Glomerular endothelial cell (primary cell): Measurements from ENCODE around the genes DRAP1 and EIF1AD.

DNA sequence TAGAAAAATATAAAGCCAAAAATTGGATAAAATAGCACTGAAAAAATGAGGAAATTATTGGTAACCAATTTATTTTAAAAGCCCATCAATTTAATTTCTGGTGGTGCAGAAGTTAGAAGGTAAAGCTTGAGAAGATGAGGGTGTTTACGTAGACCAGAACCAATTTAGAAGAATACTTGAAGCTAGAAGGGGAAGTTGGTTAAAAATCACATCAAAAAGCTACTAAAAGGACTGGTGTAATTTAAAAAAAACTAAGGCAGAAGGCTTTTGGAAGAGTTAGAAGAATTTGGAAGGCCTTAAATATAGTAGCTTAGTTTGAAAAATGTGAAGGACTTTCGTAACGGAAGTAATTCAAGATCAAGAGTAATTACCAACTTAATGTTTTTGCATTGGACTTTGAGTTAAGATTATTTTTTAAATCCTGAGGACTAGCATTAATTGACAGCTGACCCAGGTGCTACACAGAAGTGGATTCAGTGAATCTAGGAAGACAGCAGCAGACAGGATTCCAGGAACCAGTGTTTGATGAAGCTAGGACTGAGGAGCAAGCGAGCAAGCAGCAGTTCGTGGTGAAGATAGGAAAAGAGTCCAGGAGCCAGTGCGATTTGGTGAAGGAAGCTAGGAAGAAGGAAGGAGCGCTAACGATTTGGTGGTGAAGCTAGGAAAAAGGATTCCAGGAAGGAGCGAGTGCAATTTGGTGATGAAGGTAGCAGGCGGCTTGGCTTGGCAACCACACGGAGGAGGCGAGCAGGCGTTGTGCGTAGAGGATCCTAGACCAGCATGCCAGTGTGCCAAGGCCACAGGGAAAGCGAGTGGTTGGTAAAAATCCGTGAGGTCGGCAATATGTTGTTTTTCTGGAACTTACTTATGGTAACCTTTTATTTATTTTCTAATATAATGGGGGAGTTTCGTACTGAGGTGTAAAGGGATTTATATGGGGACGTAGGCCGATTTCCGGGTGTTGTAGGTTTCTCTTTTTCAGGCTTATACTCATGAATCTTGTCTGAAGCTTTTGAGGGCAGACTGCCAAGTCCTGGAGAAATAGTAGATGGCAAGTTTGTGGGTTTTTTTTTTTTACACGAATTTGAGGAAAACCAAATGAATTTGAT, 24.6 kb upstream of the SCYL1 start:
- RAMPAGE, long total RNA: no peak

DNA sequence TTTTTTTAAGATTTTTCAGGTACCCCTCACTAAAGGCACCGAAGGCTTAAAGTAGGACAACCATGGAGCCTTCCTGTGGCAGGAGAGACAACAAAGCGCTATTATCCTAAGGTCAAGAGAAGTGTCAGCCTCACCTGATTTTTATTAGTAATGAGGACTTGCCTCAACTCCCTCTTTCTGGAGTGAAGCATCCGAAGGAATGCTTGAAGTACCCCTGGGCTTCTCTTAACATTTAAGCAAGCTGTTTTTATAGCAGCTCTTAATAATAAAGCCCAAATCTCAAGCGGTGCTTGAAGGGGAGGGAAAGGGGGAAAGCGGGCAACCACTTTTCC, 19.7 kb upstream of the SCYL1 start:
- RAMPAGE, long total RNA: no peak

DNA sequence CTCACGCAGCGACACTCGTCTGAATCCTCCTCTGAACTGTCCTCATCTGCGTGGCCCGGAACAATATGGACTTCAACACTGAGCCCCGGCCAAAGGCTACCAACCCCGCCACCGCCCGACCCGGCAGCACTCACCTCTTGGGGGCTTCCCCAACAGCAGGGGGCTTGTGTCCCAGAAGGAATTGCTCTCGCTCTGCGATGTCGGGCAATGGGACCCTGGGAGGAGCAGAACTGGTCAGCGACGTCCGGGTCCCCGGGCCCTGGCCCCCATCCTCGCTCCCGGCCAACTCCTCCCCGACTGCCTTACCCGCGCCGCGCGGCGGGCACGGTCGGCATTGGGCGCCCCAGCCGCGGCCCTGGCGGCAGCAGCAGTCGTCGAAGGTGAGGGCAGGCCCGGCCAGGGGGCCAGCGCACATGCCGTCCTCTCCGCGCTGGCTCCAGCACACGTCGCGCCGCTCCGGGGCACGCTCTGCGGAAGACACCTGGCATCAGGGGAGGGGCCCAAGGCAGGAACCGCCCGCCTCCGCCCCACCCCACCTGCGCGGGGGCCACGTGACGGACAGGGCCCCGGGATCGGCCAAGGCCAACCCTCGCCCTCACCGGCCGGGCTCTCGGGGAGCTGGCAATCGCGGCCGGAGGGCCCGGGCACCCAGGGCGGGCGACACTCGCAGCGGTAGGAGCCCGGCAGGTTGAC, 14.7 kb downstream of the SCYL1 start:
- RAMPAGE, long total RNA: no peak

- RAMPAGE, long total RNA: no peak
Observed at GRCh38 chr11:65546210-65546970, 11.8 kb downstream of the LTBP3 start.

DNA sequence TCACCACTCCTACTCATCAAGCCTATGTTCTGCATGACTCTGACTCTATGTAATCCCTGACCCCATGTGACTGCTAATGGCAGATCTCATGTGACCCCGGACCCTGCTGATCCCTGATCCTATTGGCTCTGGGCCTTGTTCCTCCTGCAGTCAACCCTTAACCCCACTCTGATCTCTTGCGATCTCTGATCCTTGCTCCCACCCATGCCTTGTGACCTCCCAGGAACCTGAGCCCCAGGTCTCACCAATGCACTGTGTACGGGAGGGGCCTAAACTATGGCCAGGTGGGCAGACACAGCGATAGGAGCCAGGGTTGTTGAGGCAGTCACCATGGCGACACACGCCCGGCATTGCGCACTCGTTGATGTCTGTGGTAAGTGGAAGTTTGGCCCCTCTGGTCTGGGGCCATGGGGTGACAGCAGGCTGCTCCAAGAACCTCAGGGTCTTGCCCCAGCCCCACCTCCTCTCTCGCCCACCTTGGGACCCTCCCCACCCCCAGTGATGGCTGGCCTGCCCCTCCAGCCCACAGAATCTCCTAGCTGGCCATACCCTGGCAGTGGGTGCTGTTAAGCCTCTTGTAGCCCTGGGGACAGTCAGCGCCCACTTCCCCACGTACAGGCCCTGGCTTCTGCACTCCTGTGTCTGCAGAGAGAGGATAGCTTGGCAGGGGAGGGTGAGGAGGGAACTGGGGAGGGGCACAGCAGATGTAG, 5.4 kb downstream of the LTBP3 start:
- RAMPAGE, long total RNA: no peak

DNA sequence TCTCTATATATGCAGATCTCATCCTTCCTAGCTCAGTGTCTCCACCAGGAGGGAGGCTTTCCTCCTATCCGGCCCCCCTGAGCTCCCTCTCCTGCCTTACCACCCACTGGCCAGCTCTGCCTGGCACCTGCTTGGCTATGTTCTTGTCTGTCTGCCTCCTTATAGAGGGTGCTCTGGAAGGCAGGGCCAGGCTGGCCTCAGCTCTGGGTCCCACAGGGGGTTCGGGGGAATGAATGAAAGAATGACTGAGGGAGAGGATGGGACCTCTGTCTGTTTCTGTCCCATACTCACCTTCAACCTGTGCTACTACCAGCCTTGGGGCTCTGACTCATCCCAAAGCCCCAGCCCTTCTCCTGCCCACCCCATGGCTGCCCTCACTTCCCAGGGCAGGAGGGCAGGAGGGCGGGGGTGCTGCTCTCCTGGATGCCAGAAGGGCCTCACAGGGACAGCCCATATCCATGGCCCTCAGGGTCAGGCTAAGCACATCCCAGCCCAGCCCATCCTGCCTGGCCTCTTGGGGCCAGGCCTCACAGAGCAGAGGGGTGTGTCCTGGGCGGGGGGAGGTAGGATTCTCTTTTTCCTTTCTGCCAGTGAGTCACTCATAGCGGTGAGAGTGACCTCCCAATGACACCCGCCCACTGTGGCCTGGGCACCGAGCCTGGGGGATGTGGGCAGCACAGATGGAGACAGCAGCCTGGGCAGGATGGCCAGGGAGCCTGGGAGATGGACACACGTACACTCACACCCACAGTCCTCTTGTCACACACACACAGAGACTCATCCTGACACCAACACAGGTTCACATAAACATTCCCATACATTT, 2.5 kb downstream of the LTBP3 start:
- RAMPAGE, long total RNA: no peak

GRCh38 chr11:65574917-65575972, 608 bp upstream of the EHBP1L1 start:
- RAMPAGE, long total RNA: no peak

DNA sequence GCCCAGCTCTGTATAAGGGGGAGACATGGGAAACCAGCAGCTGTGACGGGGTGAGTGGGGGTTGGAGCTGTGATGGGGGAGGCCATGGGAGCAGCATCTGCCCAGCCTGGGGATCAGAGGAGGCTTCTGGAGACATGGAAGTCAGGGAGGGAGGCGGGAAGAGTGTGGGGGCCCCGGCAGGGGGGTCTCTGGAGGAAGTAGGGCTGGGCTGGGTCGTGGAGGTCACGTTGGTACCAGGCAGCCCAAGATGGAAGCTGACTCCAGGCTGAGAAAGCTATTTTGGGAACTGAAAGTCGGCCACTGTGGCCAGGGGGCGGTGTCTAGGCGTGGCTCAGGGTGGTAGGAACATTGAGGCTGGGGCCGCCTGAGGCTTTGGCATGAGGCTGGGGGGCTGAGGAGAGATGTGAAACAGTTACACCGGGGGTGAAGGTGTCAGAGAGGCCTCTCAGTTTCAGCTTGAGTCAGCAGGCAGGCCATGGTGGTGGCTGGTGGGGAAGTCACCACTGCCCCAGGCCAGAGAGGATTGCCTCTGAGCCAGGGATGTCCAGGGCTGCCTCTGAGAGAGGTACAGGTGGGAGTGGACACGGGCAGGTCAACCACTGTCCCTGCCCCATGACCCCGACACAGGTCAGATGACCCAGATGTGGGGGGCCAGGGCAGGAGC, 7.5 kb downstream of the KCNK7 start:
- RAMPAGE, long total RNA: no peak

DNA sequence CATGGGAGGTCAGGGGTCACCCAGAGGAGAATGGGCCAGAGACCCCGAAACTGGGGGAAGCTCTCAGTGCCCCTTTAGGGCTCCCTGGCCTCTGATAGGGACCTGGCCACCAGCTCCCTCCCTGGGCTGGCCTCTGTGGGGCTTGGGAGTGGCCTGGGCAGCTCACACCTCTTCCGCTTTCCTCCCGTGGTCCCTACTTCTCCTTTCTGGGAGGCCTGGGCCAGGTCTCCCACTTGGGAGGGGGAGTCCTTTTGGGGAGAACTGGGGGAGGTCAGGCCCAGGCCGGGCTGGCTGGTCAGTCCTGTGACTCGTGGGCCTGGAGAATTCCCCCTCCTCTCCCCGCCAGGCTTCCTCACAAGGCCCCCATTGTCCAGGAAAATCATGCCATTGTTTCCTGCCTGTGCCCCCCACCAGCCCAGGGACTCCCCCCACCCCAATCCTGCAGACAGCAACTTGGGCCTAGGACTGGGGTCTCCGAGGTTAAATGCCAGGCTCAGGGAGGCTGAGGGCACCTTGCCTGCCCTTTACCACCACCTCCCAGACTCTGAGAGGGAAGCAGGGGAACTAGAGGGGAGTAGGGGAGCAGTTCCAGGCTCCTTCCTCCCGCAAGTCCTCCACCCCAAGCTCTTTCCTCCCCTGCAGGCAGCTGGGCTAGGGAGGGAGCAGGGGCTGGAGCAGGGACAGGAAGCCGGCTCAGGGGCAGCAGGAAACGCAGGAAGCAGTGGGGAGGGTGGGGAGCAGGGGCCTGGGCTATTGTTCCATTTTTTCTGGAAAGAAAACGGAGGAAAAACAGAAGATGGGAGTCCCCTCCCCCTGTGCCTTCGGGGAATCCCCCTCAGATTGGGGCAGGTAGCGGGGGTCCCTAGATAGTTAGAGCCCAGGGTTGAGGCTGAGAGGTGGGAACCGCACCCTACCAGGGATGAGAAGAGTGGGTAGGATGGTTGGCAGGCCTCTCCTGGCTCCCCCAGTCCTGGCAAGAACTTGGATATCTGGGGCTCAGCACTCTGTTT, 2.7 kb downstream of the MAP3K11 start:
- RAMPAGE, long total RNA: no peak

GRCh38 chr11:65639379-65640062, 1.6 kb downstream of the SIPA1 start:
- RAMPAGE, long total RNA: no peak

- RAMPAGE, long total RNA: no peak
Observed at GRCh38 chr11:65641672-65642757, 4.1 kb downstream of the SIPA1 start.

DNA sequence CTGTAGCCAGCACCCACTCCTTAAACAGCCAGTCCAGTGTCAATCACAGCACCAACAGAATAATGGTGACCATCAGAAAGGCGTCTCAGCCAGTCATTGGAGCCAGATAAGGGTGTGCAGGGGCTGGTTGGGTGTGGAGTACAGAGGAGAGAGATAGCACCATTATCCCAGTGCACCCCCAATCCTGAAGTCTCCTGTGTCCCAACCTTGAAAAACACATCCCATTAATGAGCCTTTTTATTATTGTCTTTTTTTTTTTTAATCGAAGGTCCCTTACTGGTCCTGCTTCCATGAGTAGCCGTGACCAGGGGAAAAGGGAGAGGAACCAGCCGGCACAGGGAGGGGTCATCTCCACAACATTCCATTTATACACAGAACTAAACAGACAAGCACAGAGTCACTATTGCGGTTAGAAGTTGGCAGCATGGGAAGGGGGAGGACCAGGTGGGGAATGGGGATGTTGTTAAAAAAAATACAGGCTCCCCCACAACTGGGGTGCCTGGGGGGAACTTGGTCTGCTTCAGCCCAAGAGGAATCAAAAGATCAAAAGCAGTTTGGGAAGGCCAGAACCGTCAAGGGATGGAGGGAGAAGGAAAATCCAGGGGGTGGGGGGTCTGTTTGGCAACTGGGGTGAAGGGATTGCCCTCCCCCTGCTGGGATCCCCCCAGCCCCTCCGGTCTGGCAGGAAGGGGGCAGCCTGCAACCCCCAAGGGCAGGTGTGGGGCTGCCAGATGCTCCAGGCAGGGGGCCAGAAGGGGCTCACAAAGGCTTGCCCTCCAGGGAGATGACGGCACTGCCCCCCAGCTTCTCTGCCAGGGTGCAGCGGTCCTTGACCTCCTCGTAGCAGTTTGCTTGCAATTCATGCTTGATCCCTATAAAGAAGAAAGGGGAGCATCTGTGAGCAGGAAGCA, 3.1 kb downstream of the CFL1 start:
- RAMPAGE, long total RNA: no peak

DNA sequence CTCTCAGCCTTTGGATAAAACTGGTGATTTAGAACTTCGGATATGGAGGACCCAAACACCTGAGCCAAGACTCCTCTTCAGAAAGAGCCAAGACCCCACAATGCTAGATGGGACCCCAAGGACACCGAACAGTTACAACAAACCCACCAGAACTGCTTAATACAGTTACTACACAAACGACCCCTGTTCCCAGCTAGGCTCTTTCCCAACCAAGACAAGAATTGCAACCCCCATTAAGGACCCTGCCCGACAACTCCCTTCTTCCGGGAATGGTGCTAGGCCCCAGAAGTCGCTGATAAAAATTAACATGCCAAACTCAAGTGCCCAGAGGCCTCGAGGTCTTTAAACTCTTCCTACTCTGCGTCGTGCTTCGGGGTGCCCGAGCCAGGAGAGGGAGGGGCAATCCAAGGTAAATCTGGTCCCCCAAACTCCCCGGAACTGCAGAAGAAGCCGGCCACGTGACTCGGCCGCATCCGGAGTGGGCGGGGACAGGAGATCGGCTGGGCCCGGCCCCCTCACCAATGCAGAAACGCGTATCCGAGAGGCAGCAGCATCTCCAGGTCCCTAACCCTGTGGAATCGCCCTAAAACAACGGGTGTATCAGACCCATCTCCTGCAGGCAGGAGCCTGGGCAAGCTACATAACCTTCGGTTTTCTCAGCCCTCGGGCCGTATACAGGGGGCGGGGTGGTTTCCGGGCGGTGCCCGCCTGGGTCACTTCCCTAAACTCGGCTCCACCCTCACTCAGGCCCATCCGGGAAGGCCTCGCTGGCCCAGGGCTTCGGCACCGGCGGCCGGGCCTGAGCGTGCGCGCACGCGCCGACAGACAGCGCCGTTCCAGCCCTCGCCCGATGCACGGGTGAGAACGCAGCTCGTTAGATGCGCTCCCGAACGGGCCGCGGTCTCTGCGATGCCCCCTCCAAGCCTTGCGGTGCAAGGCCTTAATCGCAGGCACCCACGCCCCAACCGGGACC, 1.1 kb downstream of the CFL1 start:
- RAMPAGE, long total RNA: no peak

- RAMPAGE, long total RNA: no peak
Observed at GRCh38 chr11:65863239-65864053, 3.2 kb downstream of the MUS81 start.

- RAMPAGE, long total RNA: start-site peak on the minus strand at chr11:65872253-65872430, 10 and 18 reads in 2 replicates
Observed at GRCh38 chr11:65871941-65872420, 619 bp downstream of the EFEMP2 start.

DNA sequence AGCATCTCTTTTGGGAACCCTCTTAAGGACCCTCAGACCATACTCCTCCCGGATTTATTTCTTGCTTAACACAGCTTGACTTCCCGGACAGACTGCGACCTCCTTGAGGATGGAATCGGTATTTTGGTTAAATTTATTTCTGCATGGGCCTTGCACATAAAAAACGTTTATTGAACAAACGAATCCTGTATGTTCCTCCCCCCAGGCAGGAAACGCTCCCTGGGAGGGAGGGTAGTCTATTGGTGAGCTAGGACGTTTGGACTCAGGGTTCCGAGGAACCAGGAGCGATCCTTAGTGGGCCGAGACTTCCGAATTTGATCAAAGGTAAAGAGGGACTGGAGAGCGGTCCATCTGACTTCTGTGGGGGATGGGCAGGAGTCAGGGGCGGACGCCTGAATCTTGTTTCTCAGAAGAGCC, 503 bp upstream of the CCDC85B start:
- RAMPAGE, long total RNA: no peak

DNA sequence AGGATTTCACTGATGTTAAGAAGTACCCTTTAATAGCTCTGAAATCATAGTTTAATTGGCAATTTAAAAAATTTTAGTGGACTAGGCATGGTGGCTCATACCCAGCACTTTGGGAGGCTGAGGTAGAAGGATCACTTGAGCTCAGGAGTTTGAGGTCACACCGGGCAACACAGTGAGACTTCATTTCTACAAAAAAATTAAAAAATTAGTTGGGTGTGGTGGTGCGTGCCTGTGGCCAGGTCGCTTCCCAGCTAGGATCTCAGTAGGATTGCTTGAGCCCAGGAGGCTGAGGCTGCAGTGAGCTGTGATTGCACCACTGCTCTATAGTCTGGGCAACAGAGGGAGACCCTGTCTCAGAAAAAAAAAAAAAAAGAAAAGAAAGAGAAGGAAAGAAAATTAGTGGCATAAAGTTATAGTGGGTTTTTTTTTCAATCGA, 1.6 kb downstream of the FOSL1 start:
- RAMPAGE, long total RNA: no peak

GRCh38 chr11:65919176-65920340, at the start of gene DRAP1:
TSS of gene DRAP1 (plus strand) at chr11:65919426.
- RAMPAGE, long total RNA: start-site peak on the plus strand at chr11:65919407-65919491, 2,952 and 1,422 reads in 2 replicates; start-site peak on the plus strand at chr11:65919904-65919951, 219 and 89 reads in 2 replicates

GRCh38 chr11:65920341-65920807, 1.1 kb downstream of the DRAP1 start:
- RAMPAGE, long total RNA: no peak

DNA sequence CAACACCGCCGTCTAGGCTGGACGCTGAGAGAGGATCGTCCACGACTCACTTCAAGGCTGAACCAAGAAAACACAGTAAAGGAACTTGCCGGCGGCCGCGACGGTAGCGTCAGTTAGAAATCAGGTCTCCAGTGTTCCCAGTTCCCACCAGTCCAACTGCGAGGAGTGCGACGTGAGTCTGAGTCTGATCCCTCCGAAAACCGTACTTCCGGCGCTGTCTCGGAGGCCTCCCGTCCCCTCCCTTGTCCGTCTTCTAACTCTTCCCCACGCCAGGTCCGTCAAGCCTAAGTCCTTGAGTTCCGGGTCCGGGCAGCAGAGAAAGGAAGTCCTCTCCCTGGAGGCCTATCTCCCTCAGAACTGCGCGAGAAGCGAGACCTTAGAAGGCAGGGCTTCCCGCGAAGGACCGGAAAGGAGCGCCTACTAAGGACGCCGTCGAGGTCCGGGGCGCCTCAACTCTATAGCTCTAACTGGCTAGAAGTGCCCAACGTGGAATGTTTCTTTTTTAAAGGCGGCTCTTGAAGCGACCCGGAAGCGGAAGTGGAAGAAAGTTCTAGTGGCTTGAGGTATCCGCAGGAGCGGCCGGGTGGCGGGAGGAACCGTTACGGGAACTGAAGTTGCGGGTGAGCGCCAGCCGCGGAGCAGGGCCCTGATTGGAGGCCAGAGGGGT, at the start of gene EIF1AD:
EIF1AD (minus strand) TSS at position 207 of the 667 bp plus-strand sequence.
- RAMPAGE, long total RNA: start-site peak on the plus strand centred at position 376 of the sequence, 108 bp wide, 28 and 185 reads in 2 replicates; start-site peak on the plus strand centred at position 555 of the sequence, 55 bp wide, 183 and 1,042 reads in 2 replicates